HGPS cell (cell line): Measurements from ENCODE around the genes VASN and DNAJA3.

DNA sequence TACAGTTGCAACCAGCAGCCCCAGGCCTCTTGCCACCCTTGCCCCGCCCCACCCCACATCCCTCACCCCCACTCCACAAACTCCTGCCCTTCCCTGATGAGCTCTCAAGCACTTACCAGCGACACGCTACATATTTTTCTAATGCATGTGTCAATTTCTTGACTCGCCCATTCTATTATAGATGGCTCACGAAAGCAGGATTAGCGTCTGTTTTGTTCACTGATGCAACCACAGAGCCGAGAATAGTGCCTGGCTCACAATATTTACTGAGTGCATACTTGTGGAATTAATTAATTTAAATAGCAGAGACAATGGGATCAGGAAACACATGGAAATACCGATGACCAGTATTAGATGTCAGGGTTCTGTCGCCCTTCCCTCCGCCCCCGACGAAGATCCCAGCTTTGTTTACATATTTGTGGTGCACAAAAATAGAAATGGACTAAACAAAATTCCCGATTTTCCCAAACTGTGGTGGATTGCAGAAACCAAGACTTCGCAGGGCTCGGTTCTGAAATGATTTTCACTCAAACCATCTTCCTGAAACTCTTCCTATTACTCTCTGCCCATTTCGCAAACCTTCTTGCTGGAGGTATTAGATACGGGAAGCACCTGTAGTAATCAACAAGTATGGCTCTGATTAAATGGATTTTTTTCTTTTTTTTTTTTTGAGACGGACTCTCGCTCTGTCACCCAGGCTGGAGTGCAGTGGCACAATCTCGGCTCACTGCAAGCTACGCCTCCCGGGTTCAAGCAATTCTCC is 62.1 kb downstream of the ADCY9 start:
- RRBS, result no CpG with 5 or more reads among the region's 22 CpGs

- RRBS, result no CpG with 5 or more reads among the region's 18 CpGs
Observed at GRCh38 chr16:4090124-4091097, 25.8 kb downstream of the ADCY9 start.

GRCh38 chr16:4094128-4094644 is 22.1 kb downstream of the ADCY9 start:
- RRBS, result no CpG with 5 or more reads among the region's 13 CpGs

GRCh38 chr16:4209476-4210057 is 32.3 kb downstream of the SRL start:
- RRBS, result no CpG with 5 or more reads among the region's 6 CpGs

DNA sequence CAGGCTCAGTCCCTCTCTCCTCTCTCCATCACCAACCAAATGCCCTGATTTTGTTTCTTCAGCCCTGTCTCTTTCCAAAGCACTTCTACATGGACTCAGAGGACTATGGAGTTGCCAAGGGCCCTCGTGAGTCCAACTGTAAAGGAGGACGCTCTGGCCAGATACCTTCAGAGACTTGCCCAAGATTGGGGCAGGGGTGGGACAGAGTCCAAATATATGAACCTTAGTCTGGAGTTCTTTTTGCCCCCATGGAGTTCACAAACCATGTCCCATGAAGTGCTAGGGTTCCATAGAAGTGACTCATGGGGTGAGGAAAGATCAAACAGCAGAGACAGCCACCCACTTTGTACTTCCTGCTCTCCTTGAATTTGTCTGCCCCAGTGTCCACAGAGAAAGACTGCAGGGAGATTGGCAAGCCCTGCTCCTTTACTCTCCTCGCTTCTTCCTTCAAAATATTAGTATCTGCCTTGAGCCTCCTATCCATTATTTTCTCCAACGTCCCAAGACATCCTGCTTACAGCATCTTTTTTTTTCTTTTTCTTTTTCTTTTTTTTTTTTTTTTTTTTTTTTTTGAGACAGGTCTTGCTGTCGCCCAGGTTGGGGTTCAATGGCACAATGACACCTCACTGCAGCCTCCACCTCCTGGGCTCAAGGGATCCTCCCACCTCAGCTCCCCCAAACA is 28.9 kb downstream of the SRL start:
- RRBS, result no CpG with 5 or more reads among the region's 5 CpGs

GRCh38 chr16:4253157-4254449 is 11.7 kb upstream of the SRL start:
- RRBS, result 2% methylated on average over 31 of the region's 103 CpGs

DNA sequence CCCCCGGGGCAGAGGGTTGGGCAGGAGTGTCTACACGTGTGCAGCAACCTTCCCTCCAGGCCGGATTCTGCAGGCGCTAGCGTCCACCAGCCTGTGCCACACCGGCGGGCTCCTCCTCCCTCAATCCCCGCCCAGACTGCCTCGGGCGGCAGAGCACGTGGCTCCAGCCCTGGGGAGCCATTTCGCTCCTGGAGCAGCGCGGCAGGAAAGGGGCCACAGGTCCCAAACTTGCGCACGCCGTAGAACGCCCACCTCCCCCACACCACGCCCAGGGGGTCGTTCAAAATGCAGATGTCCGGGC is 1.7 kb downstream of the TFAP4 start:
- RRBS, result 2% methylated on average over 3 of the region's 21 CpGs

DNA sequence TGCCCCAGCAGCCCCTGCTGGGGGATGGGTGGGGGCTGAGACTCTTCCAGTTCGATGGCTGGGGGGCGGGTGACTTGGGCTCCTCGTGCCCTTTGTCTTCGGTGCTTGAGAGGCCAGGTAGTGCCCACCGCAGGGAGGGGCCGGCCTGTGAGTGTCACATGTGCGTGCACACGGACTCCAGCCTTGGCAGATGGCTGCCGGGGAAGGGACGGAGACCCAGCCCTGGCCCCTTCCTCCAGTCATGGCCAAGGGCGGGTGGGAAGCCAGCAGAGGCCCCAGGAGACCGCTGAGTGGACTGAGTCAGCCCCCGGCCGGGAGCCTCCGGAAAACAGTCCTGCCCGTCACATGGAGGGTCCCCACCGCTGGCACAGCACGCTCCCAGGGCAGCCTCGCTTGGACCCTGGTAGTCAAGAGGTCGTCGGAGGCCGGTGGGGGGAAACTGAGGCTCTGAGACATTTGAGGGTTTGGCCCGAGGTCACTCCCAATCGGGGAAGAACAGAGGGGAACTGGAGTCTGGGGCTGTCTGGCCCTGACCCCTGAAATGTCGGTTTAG is 4.2 kb downstream of the GLIS2 start:
- RRBS, result 24% methylated on average over 10 of the region's 25 CpGs

GRCh38 chr16:4371392-4372464 is at the start of gene VASN:
TSS of gene VASN (plus strand) at chr16:4371848.
- RRBS, result 1% methylated on average over 50 of the region's 89 CpGs

DNA sequence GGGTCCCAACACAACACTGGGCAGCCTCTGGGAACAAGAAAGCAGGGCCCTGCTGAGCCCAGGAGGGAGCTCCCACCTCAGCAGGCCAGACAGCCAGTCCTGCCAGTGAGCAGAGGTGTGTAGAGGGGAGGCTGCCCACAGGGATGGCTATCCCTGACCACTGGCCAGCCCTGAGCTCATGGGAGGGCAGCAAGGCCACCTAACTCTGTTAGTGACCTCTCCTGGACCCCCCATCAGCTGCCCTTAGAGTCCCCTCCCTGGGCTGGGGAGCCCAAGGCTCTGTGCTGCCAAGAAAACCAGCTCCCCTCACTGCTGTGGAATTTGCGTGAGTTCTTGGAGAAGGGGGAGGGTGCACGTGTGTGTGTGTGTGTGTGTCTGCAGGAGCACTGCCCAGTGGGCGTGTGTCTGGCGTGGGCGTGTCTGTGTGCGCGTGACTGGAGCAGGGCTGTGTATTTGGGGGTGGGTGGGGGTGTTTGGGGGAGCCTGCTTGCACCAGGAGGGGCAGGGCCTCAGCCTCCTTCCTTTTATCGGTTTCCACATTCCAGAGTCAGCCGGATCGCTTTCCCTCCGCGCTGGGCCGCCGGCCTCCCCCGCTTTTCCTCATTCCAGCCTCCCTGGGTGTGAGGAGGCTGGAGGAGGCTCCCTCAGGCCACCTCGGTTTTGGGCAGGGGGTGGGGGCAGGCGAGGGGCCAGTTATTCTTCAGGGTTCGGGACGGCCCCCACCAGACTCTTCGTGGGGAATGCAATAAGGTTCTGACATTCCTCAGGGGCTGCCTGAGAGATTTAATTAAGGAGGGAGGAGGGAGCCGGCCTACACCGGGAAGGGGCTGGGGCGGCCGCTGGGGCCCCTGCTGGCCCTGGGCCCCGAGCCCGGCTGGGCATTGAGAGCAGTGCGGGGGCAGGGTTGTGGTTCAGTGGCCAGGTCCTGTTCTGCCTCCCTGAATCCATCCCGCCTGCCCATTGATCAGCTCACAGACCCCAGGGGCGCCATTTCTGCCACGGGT is 2.4 kb downstream of the VASN start:
- RRBS, result 4% methylated on average over 5 of the region's 30 CpGs

GRCh38 chr16:4379456-4379743 is 7.8 kb downstream of the VASN start:
- RRBS, result no CpG with 5 or more reads among the region's 8 CpGs

DNA sequence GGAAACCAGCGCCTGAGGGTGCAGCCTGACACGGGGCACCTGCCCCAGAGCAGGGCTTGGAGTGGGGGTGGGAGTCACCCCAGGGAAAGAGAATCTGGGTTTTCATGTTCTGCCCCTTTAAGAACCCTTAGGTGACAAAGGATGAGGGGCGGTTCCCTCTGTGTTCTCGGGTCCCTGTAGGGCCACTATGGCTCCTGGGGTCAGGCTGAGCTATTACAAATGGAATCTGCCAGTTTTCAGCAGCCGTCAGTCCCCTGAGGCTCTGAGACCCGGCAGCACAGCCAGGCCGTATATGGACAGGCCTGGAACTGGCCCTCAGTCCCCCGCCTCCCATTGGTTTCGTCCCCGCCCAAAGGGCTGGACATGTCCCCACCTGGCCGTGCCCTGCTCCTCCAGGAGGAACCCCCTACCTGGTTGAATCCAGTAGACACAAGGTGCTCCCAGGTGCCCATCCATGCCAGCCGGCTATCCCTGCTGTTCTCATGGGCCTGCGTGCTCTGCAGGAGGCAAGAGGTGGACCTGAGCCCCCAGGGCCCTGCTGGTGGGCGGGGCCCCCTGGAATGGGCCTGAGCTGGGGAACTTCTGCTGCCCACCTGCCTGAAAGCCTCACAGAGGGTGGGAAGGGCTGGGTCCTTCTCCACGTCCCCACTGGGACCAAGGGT is 16.6 kb downstream of the VASN start:
- RRBS, result no CpG with 5 or more reads among the region's 15 CpGs

- RRBS, result no CpG with 5 or more reads among the region's 16 CpGs
Observed at GRCh38 chr16:4401378-4401986, 14.9 kb downstream of the CORO7 start.

GRCh38 chr16:4414238-4414991 is 2.0 kb downstream of the CORO7 start:
- RRBS, result no CpG with 5 or more reads among the region's 9 CpGs

DNA sequence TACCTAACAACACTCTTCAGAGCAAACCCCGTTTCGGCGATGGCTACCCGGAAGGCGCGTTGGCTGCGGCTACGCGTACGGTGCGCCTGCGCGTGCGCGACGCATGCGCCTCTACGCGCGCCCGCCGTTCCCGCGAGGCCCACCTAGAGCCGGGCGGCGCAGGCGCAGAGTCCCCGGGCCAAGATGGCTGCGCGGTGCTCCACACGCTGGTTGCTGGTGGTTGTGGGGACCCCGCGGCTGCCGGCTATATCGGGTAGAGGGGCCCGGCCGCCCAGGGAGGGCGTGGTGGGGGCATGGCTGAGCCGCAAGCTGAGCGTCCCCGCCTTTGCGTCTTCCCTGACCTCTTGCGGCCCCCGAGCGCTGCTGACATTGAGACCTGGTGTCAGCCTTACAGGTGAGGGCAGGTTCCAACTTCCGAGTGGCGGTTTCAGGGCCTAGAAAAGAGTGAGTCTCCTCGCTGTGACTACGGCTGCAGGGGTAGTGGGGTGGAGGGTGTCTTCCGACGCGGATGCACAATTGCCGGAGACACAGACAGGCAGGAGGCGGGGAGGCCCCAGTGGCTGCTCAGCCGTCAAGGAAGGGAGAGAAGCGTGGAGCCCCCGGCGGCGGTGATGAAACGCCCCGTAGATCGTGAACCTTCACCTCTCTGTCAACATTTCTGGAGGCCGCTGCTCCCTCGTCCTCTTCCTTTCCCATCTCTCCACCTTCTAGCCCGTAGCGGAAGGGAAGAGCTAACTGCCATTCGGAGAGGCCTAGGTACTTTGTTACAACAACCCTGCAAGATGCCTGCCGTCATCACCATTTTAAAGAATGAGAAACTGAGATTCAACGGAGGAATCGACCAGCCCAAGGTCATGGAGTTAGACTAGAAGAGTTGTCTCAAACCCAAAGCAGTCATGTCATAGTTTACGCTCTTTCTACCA is at the start of gene DNAJA3:
TSS of gene DNAJA3 (plus strand) at position 170 of the 923 bp plus-strand sequence.
- RRBS, result 2% methylated on average over 26 of the region's 72 CpGs

DNA sequence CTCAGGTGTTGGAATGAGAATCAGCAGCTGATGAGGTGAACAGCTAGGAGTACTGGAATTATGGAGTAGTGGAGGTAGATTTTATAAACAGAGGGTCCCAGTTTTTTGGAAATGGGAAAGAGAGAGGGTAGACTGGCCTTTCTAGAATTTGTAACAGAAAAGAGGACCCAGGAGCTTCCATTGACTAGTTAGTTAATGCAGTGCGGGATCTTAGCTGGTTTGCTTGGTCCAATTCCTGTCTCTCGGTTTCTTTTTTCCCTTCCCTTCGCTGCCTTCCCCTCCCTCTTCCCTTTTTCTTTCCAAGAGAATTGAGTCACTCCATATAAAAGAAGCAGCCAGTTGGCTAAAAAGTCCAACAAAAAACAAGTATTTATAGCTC is 24.7 kb downstream of the HMOX2 start:
- RRBS, result no CpG with 5 or more reads among the region's 3 CpGs

DNA sequence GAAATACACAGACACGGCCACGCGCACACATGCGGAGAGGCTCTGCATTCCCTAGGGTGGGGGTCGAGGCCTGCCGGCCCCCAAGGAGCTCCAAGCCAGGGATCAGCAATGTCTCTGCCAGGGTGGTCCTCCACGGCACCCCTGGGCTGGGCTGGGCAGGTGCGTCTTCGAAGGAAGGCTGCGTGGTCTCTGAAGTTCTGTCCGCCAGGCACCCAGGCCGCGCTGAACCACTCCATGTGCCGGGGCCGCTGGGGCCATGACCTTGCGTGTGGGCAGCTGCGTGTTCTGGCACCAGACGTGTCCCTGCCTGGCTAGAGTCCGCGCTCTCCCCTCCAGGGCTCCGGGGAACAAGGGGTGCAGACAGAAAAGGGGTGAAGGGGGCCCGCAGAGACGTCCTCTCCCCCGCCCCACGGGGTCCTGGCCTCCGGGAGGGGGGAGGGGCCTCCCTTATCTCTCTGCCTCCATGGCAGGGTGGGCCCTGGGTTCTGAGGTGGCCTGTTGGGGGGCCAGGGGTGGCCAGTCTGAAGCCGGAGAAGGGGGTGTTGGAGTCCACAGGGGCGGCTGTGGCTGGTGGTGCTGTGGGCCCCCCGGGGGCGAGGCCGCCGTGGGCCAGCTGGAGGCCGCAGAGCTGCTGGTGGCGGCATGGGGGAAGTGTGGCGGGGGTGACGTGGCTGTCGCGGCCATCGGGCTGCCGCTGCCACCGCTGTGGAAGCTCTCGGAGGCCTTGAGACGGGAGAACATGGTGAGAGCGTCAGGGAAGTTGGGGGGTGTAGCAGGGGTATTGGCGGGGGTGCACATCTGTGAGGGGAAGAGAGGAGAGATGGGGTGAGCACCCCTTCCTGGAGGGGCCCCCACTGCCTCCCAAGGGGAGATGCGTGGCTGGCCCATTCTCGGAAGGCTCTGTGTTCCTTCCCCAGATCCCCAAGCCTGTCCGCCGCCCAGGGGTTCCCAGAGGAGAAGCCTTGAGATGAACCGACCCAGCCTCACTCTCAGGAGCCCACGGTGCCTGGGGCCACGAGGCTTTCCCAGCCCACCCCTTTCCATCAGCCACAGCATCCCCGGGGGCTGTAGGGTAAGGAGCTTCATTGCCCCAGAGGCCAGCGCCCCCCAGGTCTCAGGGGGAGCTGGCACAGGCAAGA is 5.1 kb downstream of the UBALD1 start:
- RRBS, result 84% methylated on average over 14 of the region's 54 CpGs

GRCh38 chr16:4618053-4618872 is 3.6 kb upstream of the UBALD1 start:
- RRBS, result 85% methylated on average over 2 of the region's 14 CpGs

DNA sequence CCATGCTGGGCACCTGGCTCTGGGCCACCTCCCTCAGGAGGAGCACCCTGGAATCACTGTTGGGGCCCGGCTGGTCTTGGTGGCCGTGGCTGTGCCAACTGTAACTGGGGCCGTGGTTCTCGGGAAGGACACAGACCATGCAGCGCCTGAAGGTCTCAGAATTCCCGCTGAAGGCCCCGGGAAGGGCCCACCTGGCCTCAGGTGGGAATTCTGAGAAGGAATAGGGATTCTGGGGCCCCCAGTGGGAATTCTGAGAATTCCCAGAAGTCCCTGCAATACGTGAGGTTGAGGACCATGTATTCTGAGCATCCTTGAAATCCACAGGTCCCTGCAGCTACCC is 23.2 kb downstream of the MGRN1 start:
- RRBS, result 95% methylated on average over 5 of the region's 8 CpGs

DNA sequence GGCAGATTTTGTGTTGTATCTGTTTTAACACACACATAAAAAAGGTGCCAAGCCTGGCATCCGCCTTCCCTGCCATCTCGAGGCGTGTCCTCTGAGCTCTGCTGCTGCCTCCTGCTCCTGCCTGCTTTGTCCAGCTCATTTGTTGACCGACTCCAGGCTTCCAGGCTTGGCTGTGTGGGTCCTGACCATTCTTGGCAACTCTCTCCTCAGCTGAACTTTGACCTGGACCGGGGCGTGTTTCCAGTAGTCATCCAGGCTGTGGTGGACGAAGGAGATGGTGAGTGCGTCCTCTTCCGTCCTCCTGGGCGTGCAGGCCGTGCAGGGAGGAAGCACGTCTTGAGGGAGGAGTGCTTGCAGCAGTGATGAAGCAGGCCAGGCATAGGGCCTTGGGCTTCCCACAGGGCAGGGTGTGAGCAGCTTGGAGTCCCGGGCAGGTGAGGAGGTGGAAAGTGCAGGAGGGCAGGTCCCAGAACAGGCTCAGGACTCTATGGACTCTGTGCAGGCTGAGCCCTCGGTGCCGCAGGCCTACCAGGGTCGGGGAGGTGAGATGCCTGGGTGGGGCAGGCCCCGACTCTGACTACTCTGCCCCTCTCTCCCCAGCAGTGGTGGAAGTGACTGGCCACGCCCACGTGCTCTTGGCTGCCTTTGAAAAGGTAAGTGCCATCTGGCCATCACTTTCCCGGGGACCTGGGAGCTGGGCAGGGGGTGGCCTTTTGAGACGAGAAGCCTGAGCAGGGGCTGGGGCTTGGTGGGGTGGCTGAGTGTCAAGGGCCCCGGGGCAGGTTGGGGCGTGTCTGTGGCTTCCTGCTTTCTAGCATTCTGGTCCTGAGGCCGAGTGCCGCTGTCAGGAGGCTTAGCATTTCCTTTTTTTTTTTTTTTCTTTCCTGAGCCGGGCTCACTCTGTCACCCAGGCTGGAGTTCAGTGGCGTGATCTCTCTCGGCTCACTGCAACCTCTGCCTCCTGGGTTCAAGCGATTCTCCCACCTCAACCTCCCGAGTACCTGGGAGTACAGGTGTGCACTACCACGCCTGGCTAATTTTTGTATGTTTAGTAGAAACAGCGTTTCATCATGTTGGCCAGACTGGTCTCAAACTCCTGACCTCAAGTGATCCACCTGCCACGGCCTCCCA is 28.5 kb upstream of the NUDT16L1 start:
- RRBS, result 81% methylated on average over 3 of the region's 33 CpGs